ENCODE measurements around a stretch of chr10.

GRCh38 chr10:122161066-122161465 is 110.0 kb upstream of the BTBD16 start:
- RRBS, result no CpG with 5 or more reads among the region's 3 CpGs

GRCh38 chr10:122211208-122211744 is 59.8 kb upstream of the BTBD16 start:
- RRBS, result no CpG with 5 or more reads among the region's 7 CpGs

DNA sequence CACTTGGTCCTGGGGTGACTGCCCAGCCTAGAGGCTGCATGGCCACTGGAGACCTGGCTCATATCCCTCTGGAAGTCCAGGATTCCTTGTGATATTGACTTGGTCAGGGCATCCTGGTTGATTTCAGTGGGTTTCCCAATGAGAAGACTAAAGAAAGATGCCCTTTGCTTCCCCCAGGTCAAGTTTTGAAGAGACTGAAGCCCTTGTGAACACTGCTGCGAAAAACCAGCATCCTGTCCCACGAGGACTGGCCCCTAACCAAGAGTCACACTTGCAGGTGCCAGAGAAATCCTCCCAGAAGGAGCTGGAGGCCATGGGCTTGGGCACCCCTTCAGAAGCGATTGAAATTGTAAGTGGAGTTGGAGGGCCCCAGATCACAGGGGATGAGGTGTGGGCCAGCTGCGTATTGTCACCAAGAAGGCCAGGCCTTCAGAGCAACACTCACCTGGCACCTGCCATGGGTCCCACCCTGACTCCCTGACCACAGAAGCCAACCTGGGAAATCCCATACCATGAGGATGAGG is 43.4 kb upstream of the BTBD16 start:
- RRBS, result no CpG with 5 or more reads among the region's 4 CpGs

- RRBS, result no CpG with 5 or more reads among the region's 3 CpGs
Measured at GRCh38 chr10:122324161-122324450, 50.4 kb upstream of the PLEKHA1 start.

DNA sequence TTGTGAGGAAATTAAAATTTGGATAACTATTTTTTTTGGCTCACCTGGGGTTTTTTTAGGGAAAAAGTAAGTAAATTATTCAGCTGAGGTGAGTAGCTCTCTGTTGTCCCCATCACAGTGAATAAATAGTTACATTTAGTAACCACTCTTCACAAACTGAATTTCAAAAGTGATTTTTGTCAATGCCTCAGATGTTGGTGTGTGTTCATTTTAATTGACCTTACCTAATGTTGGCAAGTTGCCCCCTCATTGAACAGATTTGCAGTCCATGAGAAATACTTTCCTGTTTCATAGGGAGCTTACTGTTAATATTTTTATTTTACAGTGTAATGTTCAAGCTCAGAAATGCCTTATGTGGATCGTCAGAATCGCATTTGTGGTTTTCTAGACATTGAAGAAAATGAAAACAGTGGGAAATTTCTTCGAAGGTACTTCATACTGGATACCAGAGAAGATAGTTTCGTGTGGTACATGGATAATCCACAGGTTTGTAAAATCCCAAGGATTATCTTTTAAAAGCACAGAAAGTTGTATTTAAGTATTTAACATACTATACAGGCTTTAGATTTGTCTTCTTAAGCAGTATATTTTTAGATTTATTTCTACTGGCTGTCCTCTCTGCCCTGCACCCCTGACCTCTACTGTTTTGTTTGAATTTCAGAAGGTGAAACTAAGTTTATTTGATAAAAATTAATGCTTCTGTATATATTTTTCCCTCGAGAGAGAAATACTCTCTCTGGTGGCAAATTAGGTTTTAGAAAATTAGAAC is 18.5 kb downstream of the PLEKHA1 start:
- RRBS, result no CpG with 5 or more reads among the region's 5 CpGs

DNA sequence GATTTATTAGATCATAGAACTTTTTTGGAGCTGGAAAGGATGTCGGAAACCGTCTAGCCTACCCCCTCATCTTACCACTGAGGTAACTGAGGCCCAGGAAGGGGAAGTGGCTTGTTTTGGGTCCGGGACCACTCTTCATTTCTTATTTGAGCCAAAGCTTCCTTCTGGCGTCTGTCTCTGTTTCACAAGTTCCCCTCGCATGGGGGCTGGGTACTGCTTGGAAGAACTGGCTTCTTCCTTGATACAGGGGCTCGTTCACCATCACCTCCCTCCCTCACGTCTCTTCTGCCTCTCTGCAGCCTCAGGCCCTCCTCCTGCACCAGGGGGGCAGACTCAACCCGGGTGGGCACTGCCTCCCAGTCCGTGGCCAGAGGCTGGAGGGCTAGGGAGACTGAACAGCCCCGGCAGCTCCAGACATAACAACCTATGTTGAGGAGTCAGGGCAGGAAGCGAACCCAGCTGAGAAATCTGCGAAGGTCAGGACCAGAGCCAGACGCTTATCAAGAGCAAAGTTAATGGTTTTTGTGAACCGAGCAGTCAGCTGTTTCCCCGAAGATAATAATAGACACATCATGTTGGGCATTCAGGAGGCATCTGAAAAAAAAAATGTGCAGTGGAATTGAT is 12.9 kb downstream of the HTRA1 start:
- RRBS, result 7% methylated on average over 3 of the region's 15 CpGs

- RRBS, result 29% methylated on average over 2 of the region's 7 CpGs
Measured at GRCh38 chr10:122475494-122475786, 14.1 kb downstream of the HTRA1 start.

GRCh38 chr10:123149788-123150470 is 2.0 kb downstream of the HMX2 start:
- RRBS, result 4% methylated on average over 19 of the region's 52 CpGs

DNA sequence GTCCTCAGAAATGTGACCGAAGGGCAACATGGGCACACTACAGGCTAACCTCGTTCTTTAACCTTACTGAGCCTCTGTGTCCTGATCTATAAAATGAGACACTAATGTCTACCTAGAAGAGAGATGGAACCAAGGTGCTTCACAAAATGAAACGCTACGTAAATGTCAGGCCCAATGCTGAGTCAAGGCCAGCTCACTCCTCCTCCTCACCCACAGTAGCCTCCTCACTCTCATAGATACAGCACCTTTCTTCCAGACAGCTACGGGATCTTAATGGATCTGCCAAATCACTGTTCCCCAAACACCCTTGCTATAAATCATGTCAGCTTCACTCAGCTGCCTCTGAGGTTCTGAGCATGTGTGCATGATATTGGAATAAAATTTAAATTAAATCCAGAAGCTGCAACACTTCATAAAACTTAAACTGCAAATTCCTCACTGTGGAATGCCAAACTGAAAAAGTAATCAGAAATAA is 14.6 kb upstream of the CPXM2 start:
- RRBS, result no CpG with 5 or more reads among the region's 5 CpGs

- RRBS, result no CpG with 5 or more reads among the region's 11 CpGs
Measured at GRCh38 chr10:124008685-124009201, 84.7 kb downstream of the CHST15 start.

- RRBS, result no CpG with 5 or more reads among the region's 22 CpGs
Measured at GRCh38 chr10:124035836-124036610, 57.4 kb downstream of the CHST15 start.

- RRBS, result no CpG with 5 or more reads among the region's 15 CpGs
Measured at GRCh38 chr10:124221929-124222431, 128.6 kb upstream of the CHST15 start.

GRCh38 chr10:124380865-124381635 is 37.7 kb downstream of the OAT start:
- RRBS, result no CpG with 5 or more reads among the region's 20 CpGs

DNA sequence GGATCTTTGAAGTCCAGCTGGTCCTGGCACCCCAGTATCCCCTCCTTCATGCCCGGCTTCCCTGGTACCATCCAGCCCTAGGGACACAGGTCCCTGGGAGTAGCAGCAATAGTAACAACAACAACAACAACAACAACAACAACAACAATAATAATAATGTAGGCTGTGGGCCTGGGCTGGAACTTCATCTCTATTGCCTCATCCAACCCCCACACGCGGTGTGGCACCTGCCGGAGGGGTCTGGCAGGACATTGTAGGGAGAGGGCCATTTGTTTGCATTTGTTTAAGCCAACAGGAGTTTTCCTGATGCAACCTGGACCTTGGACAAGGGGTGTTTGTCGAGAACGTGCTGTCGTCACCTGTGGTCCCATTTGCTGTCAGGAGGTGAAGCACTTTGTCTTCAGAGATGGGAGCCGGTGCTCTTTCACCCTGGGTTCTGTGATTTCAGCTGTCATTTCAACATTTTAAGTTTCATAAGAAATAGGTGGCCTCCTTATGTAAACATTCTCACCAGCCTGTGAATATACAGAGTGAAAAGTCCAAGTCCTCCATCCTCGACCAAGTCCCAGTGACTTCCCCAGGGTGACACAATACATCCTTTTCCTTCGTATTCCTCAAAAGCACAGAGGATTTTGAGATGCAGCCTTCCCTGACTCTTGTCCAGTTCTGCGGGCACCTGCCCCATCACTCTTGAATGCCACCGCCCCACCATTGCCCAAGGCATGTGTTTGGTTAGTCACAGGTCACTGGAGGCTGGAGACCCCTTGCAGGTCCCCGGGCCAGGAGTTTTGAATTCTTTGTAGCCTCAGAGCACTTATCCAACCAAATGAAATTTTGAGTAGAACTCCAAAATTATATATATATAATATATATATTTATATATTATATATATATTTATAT is 9.2 kb downstream of the LHPP start:
- RRBS, result no CpG with 5 or more reads among the region's 13 CpGs

DNA sequence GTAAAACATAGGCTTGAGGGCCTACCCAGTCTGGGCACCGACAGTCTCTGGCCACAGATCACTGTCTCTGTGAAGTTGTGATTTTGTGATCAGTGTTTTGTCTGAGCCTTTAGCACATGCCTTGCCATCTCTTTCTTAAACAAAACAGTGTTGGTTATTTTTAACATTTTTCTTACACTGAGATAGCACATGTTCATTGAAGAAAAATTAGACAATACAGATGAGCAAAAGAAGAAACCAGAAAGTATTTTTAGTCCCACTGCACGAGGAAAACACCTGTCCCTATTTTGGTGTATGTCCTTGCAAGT is 27.3 kb downstream of the LHPP start:
- RRBS, result no CpG with 5 or more reads among the region's 2 CpGs

DNA sequence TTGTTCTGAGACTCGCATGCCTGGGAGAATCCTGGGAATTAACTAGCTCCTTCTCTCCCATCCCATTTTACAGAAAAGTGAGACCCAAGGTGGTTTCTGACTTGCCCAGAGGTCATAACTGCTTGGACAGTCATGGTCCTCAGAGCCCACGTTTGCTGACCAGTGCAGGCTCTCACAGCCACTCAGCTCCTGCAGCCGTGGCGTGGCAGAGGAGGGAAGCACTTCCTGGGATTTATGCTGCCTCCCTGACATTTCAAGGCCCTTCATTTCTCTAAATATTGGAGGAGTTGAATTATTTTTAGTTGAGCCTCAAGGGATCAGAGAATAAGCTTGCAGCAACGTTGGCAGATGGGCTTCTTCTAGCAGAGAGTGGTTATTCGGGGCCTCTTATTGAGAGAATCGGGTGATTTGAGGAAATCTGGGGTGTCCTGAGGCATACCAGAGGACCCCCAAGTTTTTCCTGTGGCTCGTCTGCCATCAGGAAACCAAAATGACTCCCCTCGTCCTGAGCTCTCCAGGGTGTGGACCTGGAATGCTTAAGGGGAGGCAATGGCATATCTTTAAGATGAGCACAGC is 77.1 kb downstream of the LHPP start:
- RRBS, result no CpG with 5 or more reads among the region's 9 CpGs

DNA sequence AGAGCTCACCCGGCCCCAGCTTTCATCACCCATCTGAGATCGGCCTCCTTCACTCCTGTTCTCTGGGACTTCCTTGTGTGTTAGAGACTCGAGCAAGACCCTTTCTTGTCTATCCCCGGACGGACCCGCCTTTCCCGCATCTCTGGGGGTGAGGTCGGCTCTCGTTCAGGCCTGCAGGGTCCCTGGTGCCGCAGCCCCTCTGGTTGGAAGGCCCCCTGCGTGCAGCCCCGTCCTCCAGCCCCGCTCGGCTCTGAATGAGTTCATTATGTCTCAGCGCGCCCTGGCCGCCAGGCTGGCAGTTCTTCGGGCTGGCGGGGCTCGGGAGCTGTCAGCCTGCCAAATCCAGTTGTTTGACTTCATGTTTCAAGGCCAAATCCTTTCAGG is 128.0 kb downstream of the LHPP start:
- RRBS, result 28% methylated on average over 4 of the region's 20 CpGs

DNA sequence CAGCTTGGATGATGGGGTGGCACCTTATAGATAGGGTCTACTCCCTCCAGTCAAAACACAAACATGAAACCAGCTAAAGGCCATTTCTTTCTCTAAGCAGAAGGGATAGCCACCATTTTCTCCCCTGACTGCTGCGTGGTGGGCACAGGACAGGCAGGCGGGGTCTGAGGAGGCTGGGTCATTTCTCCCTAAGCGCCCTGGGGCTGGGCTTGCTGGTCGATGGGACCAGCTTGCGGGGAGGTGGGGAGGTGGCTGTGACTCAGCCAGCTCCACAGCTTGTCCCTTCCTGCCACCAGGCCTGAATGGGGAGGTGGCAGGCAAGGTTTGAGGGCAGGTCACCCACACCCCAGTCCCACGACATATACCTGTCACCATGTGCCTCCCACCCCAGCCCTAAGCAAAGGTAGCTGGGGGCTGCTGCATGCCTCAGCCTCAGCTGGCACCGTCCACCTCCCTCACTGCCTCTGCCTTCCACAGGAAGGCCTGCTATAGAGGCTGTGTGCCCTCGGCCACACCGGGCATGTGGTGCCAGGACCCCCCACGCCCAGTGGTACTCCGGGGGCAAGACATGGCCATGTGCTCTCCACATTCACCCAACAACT is 123.4 kb downstream of the FAM53B start:
- RRBS, result no CpG with 5 or more reads among the region's 11 CpGs

DNA sequence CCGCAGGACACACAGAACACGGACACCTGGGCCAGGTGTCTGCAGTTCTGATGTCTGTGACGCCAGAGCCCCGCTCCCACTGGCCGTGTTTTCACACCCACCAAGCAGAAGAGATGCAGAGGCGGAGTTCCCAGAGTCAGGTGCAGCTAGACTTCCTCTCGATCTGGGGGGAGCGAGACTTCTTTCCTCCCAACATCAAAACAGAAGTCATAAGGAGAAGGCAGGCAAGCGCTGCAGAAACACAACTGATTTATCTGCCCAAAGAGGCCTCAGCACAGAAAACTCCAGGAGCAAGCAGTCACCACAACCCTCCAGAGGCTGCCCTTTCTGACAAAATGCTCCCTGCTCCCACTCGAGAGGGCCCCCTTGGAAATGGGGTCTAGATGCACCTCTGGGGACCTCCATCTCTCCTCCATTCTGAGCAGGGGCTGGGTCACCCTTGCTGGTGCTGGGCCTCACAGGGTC is 107.4 kb downstream of the FAM53B start:
- RRBS, result no CpG with 5 or more reads among the region's 10 CpGs

DNA sequence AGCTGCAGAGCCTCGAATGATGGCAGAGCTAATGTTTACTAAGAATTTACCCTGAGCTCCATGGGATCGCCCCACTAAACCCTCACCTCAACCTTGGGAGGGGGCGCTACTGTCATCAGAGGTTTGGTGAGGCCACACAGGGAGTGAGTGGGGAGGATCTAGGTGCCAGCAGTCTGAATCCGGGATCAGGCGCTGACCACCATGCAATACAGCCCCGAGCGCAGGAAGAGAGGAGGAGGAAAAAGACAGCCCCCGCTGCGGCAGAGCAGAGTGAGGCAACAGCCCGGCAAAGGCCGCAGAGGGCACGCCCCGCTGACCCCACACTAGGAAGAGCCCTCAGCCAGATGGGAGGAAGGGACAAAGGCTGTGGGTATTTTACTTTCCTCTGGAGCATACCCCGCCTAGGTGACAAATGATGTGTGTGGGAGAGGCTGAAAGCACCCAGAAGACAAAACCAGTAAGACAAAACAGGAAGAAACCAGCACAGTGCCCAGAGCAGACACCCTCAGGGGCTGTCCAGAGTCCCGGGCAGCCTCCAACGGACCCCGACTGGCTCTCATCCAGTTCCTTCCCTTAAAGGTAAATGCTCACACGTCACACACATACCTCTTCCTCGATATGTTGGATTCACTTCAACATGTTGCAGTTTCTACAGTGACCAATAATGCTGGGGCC is 103.4 kb downstream of the FAM53B start:
- RRBS, result 55% methylated on average over 5 of the region's 19 CpGs